BJ (cell line): ENCODE results near the gene ADAMTS8.

DNA sequence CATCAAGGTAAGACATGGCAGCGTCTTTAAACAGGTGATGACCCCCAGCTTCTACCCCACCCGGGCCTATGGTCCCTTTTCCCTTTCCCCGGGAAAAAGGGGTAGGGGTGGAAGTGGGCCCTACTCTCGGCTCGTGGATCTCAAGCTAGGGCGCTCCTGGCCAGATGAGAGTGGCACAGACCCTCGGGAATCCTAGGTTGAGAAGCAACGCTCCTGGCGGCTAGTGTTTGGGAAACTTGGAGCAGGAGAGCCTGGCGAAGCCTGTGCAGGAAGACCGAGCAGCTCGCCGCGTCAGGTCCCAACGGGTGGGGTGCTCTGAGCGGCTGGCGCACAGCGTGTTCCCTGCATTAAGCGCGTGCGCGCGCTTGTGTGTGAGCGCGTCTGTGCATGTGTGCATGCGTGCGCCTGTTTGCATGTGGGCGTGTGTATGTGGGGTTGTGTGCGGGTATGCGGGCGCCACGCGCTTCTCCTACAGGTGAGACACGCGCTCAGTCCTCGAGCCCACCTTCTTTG lies 7.1 kb upstream of the FLI1 start:
- CAGE, long polyA plus RNA, result no peak
- RRBS, result no CpG with 5 or more reads among the region's 36 CpGs

DNA sequence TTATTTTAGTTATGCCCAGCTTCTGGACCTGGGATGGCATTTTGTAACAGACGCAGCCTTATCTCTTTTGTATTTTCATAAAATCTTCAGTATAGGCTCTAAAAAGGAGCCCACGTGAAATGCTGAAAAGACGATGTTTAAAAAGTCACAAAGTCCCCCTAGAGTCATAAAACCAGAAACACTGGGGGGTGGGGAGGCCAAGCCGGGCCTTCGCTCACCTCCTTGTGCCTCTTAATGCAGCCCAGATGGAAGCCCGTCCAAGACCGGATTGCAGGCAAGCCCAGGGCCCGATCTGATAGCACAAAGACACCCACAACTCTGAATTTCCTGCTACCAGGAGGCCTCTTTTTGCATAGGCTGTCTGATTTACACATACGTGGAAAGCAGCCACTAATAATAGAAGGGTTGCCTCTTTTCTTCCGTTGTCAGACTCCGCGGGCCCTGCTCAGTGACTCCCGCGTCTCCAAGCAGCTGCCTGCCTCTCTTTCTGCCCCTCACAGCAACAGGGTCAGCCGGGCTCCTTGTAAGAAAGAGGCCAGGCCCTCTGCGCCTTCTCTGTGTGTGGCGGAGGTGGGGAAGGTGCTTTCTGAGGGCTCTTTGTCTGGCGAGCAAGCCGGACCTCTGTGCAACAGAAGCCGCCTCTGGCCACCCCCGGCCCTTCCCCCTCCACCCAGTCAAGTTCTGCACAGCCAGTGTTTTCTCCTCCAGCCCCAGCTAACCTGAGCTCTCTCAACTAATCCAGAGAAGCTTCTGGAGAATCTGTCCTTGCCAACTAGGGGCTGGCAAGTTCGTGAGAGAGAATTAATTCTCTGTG lies 26.6 kb downstream of the FLI1 start:
- CAGE, long polyA plus RNA, result no peak
- RRBS, result 74% methylated on average over 8 of the region's 22 CpGs

- CAGE, long polyA plus RNA, result no peak
- RRBS, result no CpG with 5 or more reads among the region's 6 CpGs
Measured at GRCh38 chr11:128735992-128736405, 42.1 kb downstream of the FLI1 start.

- CAGE, long polyA plus RNA, result no peak
- RRBS, result 4% methylated on average over 18 of the region's 34 CpGs
Measured at GRCh38 chr11:128890432-128890887, 696 bp upstream of the KCNJ5 start.

GRCh38 chr11:128904955-128905962 lies 14.1 kb downstream of the KCNJ5 start:
- CAGE, long polyA plus RNA, result no peak
- RRBS, result 4% methylated on average over 24 of the region's 58 CpGs

GRCh38 chr11:128909454-128910045 lies 18.4 kb downstream of the KCNJ5 start:
- CAGE, long polyA plus RNA, result no peak
- RRBS, result no CpG with 5 or more reads among the region's 7 CpGs

GRCh38 chr11:128937403-128937673 lies 5.3 kb downstream of the TP53AIP1 start:
- CAGE, long polyA plus RNA, result no peak
- RRBS, result no CpG with 5 or more reads among the region's 7 CpGs

- CAGE, long polyA plus RNA, result no peak
- RRBS, result no CpG with 5 or more reads among the region's 1 CpG
Measured at GRCh38 chr11:129021391-129021655, 78.7 kb upstream of the TP53AIP1 start.

- CAGE, long polyA plus RNA, result no peak
- RRBS, result no CpG with 5 or more reads among the region's 5 CpGs
Measured at GRCh38 chr11:129592790-129593263, 217.2 kb downstream of the BARX2 start.

GRCh38 chr11:129910306-129910759 lies 15.0 kb upstream of the NFRKB start:
- CAGE, long polyA plus RNA, result no peak
- RRBS, result no CpG with 5 or more reads among the region's 7 CpGs

DNA sequence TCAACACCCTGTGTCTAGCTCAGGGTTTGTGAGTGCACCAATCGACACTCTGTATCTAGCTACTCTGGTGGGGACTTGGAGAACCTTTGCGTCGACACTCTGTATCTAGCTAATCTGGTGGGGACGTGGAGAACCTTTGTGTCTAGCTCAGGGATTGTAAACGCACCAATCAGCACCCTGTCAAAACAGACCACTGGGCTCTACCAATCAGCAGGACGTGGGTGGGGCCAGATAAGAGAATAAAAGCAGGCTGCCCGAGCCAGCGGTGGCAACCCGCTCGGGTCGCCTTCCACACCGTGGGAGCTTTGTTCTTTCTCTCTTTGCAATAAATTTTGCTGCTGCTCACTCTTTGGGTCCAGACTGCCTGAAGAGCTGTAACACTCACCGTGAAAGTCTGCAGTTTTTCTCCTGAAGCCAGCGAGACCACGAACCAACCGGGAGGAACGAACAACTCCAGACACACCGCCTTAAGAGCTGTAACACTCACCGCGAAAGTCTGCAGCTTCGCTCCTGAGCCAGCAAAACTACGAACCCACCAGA lies 19.6 kb upstream of the PRDM10 start:
- CAGE, long polyA plus RNA, result no peak
- RRBS, result no CpG with 5 or more reads among the region's 22 CpGs

- CAGE, long polyA plus RNA, result no peak
- RRBS, result no CpG with 5 or more reads among the region's 6 CpGs
Measured at GRCh38 chr11:130061938-130062359, 7.7 kb upstream of the APLP2 start.

- CAGE, long polyA plus RNA, result start-site peak on the plus strand at chr11:130110581-130110635, 513 and 417 reads in 2 replicates
- RRBS, result no CpG with 5 or more reads among the region's 5 CpGs
Measured at GRCh38 chr11:130110396-130110847, 40.7 kb downstream of the APLP2 start.

DNA sequence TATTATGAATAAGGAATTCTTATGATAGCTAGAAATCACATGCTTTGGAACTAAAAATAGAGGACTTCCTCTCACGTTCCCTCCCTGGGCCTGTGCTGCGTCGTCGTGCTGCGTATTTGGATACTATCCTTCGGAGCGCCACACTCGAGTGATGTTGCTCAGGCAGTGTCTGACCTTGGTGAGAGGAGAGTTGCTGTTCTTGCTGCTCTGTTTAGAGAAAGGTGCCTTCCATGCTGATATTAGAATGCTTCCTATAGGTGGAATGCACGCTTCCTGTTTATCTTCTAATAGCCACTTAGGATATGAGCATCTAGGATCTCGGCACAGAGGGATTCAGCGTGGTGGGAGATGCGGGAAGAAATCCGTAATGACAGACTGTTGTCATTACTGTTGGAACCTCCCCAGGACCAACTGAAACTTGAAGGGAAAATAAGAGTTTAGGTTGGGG lies 20.1 kb upstream of the ST14 start:
- CAGE, long polyA plus RNA, result no peak
- RRBS, result no CpG with 5 or more reads among the region's 13 CpGs

DNA sequence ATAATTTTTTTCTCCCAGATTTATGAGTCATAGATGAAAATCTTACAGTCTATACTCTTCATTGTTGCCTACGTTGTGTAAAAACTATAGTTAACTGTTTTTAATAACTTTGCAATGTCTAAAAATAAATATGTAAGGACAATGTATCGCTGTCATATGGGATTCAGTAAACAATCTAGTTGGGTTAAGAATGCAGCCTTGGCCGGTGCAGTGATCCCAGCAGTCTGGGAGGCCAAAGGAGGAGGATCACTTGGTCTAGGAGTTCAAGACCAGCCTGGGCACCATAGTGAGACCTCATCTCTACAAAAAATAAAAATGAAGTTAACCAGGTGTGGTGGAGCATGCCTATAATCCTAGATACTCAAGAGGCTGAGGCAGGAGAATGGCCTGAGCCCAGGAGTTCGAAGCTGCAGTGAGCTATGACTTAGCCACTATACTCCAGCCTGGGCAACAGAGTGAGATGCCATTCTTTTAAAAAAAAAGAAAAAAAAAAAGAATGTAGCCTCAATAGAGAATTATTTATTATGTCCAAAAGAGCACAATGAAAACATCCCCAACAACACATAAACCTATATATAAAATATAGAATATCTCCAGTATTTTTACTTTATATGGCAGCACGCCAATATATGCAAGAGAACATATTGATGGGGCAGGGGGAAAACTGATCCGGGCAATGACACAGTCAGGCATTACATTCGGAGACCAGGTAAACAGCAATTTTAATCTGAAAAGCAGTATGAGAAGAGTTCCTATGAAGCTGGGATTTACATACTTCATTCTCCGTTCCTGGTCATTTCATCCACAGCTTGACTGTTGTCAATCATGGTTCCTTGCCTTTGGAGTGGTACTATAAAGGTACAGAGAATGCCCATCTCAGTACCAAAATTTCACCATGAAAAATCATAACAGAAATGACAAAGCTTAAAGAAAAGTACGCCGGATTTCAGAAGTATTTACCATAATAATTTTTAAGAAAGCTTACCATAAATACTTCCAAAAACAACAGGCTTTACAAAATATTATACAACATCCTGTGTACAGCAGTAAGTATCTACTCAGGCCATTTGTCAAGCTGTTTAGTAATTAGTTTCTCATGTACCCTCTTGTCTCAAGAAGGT lies 73.3 kb downstream of the ST14 start:
- CAGE, long polyA plus RNA, result no peak
- RRBS, result no CpG with 5 or more reads among the region's 10 CpGs

DNA sequence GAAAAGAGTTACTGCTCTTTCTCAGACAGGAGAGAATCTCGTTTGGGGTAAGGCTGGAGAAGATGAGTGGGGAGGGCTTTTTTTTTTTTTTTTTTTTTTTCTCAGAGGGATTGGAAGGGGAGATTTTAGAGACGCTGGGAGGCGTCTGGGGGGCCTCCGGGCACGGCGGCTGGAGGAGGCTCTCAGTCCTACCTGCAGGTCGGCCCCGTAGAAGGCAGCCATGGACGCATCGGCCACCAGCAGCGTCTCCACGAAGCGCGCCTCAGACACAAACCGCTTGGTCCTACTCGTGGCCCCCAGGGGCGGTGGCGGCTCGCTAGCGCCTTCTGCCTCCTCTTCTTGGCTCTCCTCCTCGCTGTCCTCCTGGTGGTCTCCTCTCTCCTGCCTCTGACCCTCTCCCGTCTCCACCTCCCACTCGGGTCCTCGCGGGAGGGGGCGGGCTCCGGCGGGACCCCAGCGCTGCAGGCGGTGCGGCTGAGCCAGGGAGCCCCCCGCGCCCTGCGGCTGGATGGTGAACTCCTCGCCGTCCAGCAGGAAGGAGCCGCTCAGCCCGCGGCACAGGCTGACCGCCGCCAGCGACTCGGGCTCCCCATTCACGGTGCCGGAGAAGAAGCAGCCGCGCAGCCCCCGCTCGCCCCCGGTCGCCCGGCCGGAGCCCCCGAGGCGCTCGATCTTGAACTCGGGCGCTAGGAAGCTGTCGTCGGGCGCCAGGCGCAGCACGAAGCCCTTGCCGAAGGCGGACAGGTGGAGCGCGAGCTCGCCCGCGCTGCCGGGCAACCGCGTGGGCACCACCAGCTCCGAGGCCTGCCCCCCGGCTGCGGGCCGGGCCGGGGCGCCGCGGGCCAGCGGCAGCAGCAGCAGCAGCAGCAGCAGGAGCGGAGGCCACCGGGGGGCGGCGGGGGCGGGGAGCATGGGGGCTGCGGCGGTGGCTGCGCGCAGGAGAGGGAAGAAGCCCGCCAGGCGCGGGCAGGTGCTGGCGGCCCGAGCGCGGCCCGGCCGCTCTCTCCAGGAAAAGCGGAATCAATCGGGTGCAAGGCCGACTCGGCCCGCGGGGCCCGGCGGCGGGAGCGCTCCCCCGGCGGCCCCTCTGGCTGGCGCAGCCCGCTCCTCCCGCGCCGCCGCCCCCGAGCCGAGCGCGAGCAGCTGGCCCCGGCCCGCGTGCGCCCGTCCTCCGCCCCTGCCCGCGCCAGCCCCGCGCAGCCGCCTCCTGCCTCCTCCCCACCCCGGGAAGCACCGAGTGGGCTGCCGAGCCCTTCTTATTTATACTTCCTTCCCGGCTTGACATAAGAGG lies at the start of gene ADAMTS8:
TSS of gene ADAMTS8 (minus strand) at position 1,235 of the 1,291 bp plus-strand sequence.
- CAGE, long polyA plus RNA, result no peak
- RRBS, result 2% methylated on average over 59 of the region's 137 CpGs

DNA sequence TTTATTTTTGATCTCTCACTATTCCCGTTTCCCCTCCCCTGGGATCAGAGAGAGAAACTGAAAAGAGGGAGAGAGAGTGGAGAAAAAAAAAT lies 103 bp upstream of the ADAMTS8 start:
- CAGE, long polyA plus RNA, result no peak
- RRBS, result no CpG with 5 or more reads among the region's 1 CpG

GRCh38 chr11:130453007-130453435 lies 4.6 kb downstream of the ADAMTS15 start:
- CAGE, long polyA plus RNA, result no peak
- RRBS, result no CpG with 5 or more reads among the region's 5 CpGs

DNA sequence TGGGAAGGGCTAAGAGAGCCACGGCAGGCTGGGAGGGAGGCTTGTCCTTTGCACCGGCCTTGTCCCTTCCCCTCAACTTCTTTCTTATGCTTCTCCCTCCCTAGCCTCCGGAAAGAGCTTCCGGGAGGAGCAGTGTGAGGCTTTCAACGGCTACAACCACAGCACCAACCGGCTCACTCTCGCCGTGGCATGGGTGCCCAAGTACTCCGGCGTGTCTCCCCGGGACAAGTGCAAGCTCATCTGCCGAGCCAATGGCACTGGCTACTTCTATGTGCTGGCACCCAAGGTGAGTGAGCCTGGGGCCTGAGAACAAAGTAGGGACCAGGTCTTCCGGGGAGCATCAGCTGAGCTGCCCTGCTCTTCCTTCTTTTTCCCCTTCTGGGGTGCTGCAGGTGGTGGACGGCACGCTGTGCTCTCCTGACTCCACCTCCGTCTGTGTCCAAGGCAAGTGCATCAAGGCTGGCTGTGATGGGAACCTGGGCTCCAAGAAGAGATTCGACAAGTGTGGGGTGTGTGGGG lies 22.4 kb downstream of the ADAMTS15 start:
- CAGE, long polyA plus RNA, result no peak
- RRBS, result 88% methylated on average over 8 of the region's 17 CpGs

DNA sequence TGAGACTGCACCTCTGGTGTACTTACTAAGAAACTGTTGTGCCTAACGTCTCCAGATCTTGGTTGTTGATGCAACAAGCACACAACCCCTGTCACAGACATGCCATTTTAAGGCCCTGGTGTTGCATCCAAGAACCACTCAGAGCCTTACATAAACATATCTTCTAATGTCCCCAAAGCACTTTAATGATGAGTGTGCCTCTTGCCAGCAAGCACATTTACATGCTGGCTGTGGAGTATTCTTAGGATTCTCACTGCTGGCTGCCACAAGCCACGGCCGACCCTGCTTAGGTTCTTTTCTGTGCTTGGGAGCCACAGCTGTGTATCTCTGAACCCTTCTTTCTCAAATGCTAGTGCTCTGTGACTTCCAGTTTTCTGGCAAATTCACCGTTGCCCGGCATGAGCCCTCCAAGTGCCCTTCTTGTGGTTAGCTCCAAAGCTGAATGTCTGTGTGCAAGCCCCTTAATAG lies 201.4 kb downstream of the ADAMTS15 start:
- CAGE, long polyA plus RNA, result no peak
- RRBS, result no CpG with 5 or more reads among the region's 5 CpGs